ENCODE measurements around the genes RAB2B, METTL3 and DAD1.

DNA sequence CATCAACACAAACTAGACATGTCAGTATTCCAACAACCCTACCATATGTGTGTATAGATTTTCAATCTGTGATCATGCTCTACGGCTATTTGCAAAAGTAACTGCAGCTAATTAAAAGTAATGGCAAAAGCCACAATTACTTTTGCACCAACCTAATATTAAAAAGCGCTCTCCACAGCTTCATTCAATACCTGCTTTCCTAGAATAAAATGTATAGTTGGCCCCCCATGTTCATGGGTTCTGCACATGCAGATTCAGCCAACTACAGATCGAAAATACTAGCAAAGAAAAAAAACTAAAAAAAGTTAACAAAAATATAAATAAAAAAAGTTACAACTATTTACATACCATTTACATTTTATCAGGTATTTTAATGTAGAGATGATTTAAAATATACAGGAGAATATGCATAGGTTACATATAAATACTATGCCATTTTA, 53.0 kb upstream of the OR5AU1 start:
- PRO-cap = unidirectional peak, minus-strand start at position 186 of the sequence

DNA sequence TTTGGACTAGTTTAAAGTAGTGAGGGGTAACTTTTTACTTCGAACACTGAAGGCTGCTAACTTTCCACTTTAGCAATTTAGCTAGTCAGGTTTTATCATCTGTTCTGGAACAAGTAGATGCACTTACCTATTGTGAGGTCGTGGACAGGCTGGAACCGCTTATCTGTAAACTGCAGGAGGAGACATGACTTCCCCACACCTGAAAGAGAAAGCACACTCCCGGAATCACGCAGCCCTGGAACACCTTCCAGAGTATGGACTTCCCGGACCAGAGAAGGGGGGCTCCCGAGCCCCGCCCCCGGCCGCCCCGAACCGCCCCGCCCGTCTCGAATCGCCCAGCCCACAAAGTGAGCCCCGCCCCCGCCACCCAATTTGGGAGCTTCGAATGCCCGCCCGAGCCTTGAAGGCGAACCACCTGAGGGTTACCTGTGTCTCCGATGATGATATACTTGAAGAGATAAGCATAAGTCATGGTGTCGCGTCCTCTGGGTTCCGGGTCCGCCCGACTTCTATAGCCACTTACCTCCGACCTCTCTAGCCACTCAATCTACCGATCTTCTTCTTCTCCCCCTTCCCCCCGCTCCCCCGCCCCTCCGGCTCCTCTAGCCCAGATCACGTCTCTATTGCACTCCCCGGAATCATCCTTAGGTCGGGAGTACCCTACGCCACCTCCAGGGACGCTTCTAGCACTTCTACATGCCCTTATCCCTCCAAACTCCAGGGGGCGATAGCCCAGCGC, at the start of gene RAB2B:
Gene RAB2B, minus strand, starts transcription at position 559 of the 739 bp plus-strand sequence.
- PRO-cap = unidirectional peak, minus-strand start at position 256 of the sequence; bidirectional peak, plus-strand start outside the sequence, minus-strand start at position 585 of the sequence

DNA sequence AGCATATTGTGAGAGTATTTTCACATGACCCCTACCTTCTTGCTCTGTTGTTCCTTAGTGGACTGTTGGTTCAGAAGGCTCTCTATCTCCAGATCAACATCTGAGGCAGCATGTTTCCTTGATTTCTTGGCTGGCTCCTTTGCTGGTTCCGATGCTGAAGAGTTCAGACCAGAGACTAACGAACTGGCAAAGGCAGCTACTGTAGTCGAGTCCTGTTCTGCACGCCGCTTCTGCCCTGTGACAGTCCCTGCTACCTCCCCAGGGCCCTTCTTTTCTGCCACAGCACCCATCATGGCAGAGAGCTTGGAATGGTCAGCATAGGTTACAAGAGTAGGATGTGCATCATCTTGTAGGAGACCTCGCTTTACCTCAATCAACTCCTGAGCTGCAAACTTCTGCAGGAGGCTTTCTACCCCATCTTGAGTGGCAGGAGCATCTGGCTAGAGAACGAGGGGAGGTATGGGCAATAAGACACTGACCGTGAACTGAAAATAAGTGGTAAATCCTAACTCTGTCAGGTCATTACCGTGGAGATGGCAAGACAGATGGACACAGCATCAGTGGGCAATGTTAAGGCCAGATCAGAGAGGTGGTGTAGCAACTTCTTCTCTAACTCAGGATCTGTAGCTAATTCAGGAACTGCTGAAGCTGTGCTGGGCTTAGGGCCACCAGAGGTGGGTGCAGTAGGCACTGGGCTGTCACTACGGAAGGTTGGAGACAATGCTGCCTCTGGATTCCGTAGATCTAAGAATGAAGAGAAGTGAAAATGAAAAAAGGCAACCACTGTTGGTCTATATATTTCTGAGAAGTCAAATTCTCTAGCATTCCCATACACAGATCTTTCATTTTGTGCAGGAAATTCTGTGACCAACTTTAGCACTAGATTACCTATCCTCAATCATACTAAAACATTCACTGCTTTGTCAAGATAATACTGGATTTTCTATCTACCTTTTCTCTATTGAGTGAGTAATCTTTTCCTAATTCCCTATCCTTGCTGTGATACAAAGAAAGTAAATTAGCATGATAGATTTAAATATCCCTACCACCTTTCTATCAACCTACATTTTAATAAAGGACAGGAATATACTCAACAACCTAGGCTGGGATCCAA, 7.6 kb downstream of the METTL3 start:
- PRO-cap = no peak

DNA sequence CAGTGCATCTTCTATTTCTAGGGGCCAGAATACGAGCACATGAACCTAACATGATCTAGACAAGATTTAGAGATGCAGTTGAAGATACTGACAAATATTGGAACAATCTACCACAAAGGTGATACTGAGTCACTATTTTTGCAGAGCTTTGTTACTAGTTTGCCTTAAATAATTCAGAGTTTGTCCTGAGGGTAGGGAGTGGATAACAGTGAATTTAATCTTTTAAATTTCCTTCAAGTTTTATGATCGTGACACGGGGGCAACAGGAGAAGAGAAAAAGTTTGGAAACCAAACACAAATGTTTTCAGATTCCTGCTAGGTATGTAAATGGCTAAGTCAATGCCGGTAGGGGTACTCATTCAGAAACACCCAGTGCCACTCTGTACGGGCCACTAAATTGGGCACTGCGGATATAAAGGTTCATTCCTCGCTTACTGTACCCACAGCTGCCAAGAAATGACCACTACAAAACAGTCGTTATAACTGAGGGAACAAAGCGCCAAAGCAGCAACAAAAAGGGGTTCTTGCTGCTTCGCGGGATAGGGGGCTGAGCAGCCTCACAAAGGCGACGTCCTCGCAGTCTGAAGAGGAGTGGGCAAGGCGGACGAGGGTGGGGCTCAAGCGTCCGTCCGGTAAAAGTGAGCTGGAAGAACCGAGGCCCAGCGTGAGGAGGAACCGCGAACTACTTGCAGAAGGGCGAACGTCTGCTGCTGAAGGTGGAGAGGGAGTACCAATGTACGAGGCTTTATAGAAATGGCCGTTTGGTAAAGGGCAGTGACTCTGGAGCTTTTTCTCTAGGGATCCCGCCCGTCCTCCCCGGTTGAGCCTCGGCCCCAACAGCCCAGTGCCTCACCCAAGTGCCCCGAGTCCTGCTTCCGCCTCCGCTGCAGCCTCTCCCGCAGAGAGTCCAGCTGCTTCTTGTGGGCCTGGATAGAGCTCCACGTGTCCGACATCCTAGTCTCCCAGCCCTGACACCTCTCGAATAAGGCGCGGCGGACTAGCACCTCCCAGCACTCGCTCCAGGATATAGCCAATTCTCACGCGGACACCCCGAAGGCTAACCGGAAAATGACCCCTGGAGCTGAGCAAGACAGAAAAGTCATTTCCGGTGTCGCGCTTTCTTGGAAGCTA, at the start of gene METTL3:
Gene METTL3, minus strand, starts transcription at position 1,070 of the 1,131 bp plus-strand sequence.
- PRO-cap = bidirectional peak, plus-strand start outside the sequence, minus-strand start at position 1,059 of the sequence

DNA sequence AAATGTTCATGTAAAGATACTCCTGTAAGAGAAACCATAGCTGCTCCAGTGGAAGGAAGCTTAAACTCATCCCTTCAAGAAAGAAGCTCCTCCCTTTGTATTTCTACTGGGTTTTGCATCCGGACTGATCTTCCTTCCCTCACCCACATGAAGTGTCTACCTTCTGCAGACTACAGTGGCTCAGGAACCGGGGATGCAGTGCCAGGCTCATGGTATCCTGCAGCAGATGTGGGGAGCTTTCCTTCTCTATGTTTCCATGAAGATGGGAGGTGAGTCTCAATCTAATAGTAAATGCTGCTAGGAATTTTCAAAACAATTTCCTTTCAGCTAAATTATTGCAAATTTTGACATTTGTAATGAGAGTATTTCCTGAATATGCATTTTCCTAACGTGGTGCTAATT, 13.1 kb downstream of the OR10G2 start:
- PRO-cap = no peak

DNA sequence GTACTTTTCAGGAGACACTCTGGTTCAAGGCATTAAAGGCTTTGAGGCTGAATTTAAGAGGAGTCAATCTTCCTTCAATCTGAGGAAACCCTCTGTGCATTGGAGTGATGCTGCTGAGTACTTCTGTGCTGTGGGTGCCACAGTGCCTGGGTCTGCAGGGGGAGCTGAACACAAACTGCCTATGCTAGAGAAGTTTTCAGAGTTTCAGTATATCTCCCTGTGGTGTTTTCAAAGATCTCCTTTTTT, 179.2 kb upstream of the OR4E1 start:
- PRO-cap = no peak

GRCh38 chr14:22040376-22040764, 366.8 kb upstream of the OR4E1 start:
- PRO-cap = no peak

DNA sequence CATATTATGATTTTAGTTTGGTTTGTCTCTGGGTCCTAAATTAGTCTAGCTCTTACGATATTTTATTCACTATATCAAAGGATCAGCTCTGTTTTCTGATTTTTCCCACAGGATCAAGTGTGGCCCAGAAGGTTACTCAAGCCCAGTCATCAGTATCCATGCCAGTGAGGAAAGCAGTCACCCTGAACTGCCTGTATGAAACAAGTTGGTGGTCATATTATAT, 422.5 kb upstream of the OR4E1 start:
- PRO-cap = no peak

DNA sequence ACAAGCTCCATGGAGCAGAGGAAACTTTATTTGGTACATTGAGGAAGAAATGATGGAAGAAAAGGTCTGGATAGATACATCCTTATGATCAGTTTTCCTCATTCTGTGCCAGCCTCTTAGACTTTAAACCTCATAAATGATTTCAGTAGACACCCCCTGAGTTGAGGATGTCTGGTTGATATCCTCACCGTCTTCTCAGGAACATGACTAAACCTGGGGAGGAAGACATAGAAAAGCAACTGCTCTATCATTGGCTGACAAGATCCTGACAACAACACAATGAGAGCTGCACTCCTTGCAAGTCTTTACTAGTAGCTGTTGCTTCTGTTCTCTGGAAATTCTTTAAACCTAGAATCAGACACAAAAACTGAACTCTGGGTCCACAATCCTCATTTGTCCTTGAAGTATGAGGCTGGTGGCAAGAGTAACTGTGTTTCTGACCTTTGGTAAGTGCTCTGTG, 449.5 kb upstream of the OR4E1 start:
- PRO-cap = no peak

GRCh38 chr14:22511618-22512041, 77.4 kb downstream of the DAD1 start:
- PRO-cap = no peak

DNA sequence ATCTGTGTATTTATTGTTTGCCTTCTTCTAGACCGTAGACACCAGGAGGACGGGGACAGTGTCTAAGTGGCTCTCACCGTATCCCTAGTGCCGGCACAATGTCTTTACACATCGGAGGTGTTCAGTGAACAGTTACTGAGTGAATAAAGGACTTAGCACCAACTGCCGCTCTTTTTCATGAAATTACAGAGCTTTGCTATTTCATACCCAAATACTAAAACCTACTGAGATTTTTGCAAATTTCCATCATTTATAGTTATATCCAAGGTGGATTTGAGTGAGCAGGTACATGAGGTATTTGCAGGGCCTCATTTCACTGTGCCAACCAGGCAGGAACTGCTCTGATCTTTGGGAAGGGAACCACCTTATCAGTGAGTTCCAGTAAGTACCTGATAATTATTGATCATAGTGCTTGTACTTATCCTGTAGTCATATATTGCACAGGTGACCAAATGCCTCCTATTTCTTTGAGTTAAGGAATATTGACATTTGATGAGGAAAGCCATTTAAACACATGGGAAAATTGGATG, 59.7 kb downstream of the DAD1 start:
- PRO-cap = no peak

DNA sequence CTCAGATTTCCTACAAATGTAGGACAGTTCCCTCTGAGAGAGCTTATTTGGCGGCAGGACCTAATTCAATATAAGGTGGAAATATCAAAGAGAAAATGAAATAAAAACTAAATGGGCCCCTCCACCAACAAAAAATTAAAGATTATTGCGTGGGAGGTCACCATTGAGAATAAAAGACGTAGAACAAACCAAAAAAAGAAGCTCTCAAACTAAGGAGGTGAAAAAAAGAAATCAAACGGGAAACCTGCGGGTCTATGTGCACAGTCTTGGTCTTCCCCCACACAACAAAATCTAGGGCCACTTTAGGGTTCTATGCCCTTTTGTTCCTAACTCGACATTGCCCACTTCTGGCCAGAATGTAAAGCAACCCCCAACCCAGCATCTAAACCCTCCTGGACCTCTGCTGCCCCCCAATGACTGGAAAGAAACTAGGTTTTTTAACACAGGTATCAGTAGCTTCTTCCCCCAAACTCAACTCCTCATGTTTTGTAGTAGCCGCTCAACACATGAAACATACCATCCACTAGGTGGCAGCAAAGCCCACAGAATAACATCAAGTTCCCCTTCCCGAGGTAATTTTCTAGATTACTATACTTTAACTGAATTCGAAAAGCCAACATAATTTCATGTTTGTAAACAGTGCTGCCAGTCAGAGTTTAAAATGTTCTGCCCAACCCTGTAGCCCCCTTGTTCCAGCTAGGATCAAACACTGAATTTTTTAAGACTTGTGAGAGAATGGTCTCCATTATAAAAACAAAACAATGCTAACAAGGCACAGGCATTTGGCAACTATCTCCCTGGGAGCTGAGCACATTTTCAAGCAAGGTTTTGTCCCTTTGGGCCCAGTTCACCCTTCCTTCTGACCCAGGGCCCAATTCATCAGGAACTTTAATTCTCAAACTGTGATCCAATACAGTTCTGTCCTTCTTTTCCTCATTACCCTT, 18.7 kb downstream of the DAD1 start:
- PRO-cap = no peak

DNA sequence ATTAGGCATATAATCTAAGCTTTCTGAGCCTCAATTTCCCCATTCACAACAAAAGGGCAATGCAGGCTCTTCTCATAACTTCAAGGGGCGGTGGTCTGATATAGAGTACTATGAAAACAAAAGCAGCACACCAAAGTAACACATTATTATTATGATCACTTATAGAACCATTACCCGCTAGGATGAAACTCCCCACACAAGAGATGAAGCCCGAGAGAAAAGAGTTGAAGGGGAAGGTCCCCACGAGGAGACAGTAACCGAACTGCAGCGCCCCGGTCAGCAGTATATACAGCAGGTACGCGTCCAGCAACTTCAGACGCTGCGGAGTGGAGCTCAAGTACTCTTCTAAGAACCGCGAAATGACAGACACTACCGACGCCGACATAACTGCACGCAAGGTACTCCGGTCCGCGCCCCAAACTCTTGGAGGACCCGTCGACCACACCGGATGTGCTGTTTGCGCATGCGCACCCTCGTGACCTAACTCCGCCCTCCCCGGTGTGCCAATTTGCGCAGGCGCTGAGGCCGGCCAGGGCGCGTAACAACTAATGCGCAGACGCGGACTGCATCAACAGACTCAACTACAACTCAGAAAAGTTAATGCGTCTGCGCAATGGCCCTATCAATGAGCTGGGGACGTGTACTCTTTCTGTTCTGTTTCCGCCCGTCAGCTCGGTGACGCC, at the start of gene DAD1:
Gene DAD1, minus strand, starts transcription at position 452 of the 683 bp plus-strand sequence.
- PRO-cap = bidirectional peak, plus-strand start outside the sequence, minus-strand start at position 443 of the sequence

GRCh38 chr14:22597739-22598057, 402 bp upstream of the ABHD4 start:
- PRO-cap = no peak

DNA sequence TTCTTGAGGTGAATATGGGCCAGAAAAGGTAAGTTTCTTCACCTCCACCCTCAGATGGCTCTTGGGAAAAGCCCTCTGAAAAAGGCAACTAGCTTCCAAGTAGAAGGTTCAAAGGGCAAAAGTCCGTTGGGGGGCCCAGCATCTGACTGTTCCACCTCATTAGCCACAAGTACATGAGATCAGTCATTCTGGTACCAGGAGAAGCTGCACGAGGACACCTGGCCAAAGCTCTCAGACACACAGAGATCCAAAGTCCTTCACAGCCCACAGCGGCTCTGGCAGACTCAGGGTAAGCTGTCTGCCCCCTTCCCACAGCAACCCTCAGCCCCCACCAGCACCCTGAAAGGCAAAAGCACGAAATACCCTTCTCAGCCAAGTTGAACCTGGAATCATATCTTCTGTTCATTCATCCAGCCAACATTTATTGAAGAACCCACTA, 19.1 kb downstream of the SLC7A7 start:
- PRO-cap = no peak

- PRO-cap = no peak
Measured at GRCh38 chr14:22821673-22821935, 6.4 kb upstream of the SLC7A7 start.

DNA sequence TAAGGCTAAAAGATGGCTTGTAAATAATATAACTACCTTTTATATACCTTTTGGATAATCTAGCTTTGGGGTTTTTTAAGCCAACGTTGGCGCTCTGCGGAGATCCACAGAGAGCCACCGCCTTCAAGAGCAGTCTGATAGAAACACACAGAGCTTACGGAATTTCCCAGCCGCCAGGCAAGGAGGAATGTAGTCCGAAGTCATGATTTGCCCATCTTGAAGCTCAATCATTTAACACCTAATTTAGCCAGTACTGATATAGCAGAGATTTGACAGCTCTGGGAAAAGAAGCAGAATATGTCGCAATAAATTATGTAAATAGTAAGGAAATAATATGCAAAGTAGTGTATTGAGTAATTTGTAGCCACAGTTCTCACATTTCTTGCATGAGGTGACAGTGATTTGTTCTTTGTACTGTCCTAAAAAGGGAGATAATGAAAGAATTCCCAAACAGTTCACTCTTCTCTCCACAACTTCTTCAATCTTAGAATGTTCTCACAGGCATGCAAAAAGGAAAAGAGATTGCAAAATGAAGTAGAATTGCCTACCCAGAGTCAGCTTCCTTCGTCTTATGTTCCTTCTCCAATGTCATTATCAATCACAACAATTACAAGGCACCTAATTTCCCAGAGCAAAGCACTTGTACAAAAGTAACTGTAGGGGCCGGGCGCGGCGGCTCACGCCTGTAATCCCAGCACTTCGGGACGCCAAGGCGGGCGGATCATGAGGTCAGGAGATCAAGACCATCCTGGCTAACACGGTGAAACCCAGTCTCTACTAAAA, 6.4 kb upstream of the MRPL52 start:
- PRO-cap = no peak

DNA sequence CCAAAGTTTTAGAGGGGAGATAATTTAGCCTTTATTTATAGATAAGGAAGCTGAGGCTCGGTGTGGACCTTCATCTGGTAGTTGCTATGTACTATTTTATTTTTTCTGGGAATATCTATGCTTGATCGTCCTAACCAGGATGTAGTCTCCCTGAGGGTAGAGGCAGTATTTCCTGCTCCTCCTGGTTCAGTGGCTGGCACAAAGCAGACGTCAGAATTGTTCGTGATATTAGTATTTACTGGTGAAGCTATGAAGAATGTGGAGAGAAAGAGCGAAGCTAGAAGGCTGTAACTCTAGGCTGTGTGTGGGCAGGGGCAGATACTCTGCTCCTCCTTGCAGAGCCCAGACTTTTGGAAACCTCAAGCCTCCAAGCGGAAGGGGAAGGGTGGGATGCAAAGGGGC, 1.3 kb downstream of the LRP10 start:
- PRO-cap = no peak

DNA sequence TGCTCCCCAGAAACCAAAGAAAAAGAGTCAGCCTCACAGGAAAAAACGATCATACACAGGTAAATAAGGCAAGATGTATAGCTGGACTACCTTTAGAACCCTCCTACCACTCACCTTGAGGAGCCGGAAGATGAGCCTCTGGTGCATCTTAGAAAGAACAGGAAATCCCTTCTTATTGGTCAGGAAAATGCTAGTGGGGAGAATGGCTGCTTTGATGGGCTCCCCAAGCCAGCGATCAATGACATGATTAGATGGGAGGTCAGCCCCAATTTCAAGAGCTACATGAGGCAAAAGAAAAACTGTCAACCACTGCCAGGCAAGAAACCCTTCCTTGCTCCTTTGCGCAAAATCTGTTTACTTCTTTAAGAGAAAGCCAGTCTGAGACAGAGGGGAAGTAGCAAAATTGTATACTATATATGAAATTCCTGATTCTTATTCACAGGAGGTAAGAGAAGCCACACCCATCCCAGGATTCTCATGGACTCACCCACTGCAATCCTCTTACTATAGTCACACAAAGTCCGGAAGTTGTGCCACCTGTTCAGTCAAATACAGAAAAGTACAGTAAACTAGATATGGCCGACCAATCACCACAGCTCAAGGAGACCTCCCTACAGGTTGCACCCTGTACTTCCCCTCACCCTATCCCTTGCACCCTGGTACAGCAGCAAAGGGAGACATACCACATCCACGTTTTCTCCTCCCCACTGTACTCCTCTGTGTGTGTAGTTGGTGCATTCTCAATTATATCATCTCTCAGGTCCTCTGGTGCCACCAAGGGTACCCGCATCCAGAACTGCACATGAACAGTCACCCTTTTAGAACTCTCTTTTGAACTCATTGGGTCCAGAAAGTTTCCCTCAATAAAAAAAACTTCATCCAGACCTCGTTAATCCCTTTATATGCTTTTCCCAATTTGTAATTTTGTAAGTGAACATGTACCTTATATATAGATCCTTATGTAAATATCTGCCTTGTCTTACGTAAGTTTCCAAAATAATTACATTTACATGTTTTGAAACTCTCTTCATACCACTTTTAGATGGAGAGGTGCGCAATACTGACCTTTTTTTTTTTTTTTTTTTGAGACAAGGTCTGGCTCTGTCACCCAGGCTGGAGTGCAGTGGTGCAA, 2.8 kb downstream of the PRMT5 start:
- PRO-cap = no peak

DNA sequence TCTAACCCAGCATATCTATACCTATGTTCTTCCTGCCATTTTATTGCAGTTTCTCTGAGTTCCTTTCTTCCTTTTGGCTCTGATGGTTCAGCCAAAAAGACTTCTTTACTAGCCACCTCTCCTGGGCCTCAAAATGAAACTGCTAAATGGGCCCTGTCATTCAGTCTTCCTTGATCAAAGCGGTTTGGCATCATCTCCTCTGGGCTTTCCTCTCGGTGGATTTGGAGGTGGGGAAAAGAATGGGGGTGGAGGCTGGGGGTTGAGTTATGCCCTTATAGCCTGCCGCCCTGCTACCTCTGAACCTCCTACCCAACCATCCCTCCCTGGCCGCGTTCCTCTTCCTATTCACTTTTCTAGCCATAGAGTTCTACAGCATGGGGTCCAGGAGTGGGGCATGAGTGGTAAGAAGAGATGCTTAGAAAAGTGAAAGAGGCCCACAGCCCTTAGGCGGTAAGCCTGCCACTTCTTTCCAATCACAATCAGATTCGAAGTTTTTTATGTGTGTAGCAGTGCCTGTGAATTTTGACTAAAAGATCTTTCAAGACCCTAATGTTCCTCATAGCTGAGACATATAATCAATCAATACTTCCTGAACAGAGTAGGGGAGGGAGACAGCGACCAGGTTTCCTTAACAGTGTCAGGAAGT, 2.5 kb downstream of the AJUBA start:
- PRO-cap = no peak

Data from tibial artery (tissue), 1 donor.